SUDHL5 (cell line): ENCODE measurements around a stretch of chr10.

DNA sequence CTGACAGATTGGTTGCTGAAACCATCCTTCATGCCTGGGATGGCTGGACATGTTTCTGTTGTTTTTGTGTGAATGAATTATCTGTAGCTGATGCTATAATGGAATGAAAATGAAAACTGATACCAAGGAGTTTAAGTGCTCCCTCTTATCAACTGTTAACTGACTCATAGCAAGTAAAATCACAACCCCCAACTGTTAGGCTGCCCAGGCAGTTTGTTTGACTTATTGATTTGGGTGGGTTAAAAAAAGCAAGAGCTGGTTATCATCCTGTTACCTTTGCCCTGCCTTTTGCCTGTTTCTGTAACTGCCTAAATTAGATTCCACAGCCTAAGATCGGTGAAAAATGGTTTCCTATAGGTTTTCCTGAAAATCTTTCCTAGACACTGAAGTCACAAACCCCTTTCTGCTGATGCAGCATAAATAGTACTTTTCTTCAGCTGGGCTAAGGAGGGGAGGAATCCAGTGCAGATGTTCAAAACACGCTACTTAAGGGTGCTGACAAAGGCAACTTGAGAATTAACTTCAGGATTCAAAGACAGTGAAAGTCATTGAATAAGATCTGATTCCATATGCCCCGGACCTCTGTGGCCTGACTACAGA, 5.7 kb downstream of the FRAT2 start:
- PRO-cap, result no peak

DNA sequence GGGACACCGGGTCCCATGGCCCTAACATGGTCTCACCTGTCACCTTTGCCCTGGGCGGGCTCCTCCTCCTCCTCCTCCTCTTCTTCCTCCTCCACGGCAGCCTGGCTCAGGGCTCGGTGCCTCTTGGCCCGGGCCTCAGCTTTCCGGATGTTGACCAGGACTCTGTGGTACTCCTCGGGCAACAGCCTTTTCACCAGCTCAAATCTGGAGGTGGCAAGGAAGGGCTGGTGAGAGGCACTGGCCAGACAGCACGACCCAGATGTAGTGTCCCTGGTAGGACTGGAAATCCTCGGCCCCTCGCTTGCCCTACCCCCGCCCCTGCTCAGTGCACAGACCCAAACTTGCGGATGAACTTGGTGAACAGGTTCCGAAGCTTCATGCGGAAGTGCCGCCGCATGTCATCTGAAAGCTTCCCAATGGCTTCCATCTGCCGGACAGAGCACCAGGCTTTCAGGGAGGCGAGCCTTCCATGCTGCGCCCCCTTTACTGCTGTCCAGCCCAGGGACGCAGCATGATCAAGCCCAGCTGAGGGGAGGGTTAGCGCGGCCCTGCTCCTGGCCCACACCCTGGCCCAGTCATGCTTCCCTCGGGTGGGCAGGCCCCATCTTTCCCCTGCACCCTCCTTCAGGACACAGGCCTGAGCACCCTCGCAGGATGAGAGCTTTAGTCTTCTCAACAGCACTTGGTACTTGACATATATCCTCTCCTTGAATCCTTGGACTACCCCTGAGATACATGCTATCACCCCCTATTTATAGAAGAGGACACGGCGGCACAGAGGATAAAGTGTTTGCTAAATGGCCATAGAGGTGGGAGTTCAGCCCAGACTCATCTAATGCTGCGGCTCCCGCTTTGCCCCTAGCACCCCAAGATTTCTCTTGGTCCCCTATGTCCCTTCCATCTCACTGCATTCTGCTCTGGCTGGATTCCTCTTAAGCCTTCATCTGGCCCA, 32.5 kb upstream of the FRAT2 start:
- PRO-cap, result no peak

- PRO-cap, result no peak
These were observed 12.1 kb upstream of the PGAM1 start for GRCh38 chr10:97413681-97414487.

GRCh38 chr10:97422905-97423627, 2.9 kb upstream of the PGAM1 start:
- PRO-cap, result no peak

GRCh38 chr10:97453172-97453683, 7.3 kb downstream of the ZDHHC16 start:
- PRO-cap, result no peak

DNA sequence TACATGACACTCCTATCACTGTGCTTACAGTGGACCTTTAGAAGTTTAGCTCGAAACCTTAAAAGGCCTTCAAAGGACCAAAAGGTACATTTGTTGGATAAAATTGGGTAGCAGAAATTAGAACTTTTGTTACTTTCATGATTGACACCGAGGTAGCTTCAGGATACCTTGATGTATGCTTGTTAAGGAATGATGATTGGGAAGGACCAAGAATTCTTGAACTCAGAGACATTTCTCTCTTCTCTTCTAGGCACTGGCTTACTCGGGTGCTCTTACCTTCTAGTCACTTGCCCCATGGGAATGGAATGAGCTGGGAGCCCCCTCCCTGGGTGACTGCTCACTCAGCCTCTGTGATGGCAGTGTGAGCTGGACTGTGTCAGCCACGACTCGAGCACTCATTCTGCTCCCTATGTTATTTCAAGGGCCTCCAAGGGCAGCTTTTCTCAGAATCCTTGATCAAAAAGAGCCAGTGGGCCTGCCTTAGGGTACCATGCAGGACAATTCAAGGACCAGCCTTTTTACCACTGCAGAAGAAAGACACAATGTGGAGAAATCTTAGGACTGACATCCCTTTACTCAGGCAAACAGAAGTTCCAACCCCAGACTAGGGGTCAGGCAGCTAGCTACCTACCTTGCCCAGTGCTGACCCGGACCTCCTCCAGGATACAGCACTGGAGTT, 10.7 kb downstream of the ZDHHC16 start:
- PRO-cap, result no peak

- PRO-cap, result no peak
These were observed 1.5 kb downstream of the UBTD1 start for GRCh38 chr10:97500158-97500654.

- PRO-cap, result no peak
These were observed 1.7 kb downstream of the ANKRD2 start for GRCh38 chr10:97574338-97574640.

DNA sequence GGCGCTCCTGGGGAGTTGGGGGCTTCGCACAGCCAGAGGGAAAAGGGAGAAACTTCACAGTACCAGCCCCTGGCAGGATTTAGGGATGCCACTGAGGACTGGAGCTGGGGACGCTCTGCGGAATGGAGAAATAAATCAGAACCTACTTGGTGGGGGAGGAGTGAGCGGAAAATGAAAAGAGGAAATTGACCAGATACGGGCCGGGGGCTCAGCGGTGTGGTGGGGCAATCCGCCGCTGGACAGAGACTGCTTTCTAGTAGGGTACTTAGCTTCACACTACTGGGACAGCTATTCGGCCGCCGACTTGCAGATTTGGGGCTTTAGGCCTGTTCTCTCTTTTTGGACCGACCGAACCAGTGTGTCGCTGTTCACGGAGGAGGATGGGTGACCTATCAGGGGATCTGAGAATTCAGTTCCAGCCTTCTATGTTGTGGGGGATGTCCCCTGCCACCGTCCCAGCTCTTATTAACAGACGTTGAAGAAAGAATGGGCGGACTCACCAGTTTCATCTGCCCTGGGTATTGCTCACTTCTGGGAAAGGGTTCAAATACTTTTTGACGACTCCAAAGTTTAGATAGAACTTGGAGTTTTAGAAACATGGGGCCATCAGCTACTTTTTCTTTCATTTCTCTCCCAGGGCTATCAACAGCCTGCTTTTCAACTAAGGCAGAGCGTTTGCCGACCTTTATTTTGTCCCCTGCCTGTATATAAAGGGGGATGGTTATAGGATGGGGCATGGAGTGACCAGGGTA, 927 bp downstream of the PI4K2A start:
- PRO-cap, result no peak

DNA sequence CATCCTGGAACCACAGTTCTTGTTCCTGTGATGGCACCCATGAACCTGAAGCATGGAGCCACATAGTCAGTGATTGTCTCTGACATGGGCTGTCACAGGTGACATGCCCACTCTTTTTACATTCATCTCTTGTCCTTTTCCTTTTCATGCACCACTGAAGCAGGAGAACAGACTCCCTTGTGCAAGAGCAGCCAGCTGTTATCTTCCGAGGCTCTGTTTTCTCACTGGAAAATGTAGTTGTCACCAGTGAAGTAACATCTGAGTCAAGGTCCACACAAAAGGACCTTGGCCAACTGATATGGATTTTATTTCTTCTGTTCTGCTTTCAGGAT, 22.8 kb downstream of the AVPI1 start:
- PRO-cap, result no peak

GRCh38 chr10:97717854-97718580, 4.5 kb downstream of the MARVELD1 start:
- PRO-cap, result no peak

DNA sequence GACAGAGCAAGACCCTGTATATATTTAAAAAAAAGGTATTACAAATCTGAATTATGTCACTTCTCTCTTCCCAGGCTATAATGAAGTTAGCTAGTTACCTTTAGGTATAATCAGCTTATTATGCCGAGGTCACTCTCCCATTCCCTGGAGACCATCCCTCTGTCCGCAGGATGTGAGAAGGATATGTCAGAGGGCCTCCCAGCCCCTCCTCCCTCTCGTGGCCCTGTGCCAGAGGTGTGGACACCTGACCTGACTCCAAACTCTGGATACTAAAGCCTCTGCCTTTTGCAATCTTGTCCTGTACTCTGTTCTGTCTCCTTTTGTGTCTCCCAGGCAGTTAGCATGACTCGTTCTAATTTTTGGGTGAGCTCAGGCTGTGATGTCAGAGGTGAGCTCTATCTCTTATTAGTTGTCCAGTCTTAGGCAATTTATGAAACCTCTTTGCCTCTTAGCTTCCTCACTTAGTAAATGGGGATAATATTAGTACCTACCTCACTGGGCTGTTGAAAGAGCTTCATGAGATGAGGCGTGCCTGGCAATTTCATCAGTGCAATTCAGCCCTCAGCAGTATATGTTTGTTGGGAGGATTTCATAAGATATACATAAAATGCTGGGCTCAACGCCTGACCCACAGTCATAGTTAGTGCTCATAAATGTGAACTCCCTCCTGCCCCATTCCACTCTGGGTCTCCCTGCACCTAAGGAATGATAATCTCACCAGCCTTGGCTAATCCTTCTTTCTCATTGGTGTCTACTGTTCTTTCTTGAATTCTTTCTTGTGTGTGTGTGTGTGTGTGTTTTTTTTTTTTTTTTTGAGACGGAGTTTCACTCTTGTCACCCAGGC, 10.9 kb downstream of the MARVELD1 start:
- PRO-cap, result no peak

DNA sequence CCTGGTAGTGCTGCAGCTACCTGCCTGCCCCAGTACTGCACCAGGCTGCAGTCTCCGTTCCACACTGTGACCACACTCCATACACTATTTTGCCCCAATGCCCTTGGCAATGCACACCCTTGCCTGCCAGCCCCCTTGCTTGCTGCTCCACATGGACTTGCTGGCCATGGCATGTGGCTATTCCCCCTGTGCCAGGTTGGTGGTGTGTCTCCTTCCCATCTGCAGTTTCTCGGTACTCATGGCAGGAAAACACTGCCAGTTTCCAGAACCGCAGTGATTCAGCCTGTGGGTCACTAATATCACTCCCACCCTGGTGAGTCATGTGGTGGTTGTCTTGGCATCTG, 32.6 kb downstream of the GOLGA7B start:
- PRO-cap, result no peak

- PRO-cap, result no peak
These were observed 39.9 kb downstream of the GOLGA7B start for GRCh38 chr10:97889505-97889921.

GRCh38 chr10:98134722-98135467, 438 bp downstream of the R3HCC1L start:
- PRO-cap, result no peak

GRCh38 chr10:98274846-98275249, 6.9 kb upstream of the LOXL4 start:
- PRO-cap, result no peak

- PRO-cap, result no peak
These were observed 3.7 kb downstream of the HPS1 start for GRCh38 chr10:98443034-98443398.

DNA sequence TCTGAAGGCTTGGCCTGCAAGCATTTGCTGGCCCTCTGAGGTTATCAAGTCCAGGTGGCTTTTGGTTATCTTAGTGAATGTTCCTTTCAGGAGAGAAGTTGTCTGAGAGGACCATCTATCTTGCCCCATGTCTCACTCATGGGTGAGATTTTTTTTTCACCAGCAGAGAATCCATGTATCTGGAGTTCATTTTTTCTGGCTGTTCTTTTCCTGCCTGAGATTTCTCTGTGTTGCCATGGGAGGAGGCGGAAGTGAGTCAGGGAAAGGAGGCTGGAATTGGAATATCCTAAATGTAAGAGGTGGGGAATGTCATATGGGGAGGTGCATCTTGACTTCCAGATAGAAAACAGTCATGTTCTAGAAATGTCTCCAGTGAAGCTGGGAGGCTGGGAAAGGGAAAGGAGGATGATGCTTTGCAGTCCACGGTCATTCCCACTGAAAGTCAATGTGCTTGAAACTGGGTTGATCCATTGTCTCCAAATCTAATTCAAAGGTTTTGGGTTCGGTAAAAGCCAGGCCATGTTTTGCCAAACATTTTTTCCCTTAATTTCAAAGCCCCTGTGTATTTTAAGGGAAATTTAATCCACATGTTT, 39.7 kb upstream of the HPS1 start:
- PRO-cap, result no peak

DNA sequence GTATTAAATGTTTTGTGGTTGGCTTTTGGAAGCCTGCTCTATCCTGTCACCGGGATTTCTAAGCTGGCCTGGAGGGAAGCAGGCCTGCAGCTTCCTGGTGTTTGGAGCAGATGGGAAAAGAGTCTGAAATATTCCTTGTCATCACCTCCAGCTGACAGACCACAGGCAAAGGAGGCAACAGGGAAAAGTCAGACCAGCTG, 120.6 kb upstream of the HPS1 start:
- PRO-cap, result no peak

DNA sequence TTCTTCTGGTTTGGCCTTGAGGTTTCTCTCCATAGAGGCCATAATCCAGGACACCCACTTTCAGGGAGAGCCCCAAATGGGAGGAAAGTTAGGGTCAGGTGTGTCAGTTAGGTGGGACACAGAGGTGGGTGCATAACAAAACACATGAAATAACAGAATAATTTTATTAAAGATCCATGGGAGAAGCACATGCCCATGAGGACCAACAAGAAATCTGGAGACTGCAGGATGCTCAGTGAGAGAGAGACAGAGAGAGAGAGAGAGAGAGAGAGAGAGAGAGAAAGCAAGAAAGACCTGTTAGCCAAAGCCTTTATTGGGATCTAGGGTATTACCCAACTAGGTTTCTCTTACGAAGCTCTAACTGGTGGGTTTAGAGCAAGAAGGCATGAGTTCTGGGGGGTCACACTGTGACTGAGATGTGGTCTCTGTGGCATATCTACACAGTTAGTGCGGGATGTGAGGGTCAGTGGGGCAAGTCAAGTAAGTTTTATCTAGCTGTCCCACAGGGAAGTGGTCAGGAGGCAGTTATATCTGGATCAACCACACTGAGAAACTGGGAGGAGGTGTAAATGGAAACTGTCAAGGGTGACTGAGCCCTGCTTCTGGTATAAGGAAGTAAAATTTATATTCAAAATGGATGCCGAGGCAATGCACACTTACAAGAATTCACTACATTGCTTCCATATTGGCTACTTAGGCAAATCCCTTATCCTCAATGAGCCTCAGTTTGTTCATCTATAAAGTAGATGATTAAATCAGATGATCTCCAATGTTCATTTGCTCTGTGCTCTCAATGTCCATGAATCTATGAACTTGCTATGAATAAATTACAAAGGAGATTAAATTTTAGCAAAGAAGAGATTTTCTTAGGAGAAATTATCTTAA, 331.5 kb upstream of the HPS1 start:
- PRO-cap, result no peak